HT-29 (cell line): ENCODE measurements around a stretch of chr13.

- RAMPAGE, long total RNA, result no peak
Measured at GRCh38 chr13:21668706-21669082, 2.2 kb upstream of the FGF9 start.

DNA sequence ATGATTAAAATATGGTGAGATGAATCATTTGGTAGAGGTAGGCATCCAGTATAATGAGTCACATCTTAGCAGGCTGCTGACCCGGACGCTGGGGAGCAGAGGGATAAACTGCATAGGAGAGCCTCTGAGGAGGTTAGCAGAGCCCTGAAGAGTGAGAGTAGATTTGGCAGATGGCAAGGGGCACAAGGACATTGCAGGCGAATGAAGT is 293.8 kb downstream of the FGF9 start:
- RAMPAGE, long total RNA, result no peak

DNA sequence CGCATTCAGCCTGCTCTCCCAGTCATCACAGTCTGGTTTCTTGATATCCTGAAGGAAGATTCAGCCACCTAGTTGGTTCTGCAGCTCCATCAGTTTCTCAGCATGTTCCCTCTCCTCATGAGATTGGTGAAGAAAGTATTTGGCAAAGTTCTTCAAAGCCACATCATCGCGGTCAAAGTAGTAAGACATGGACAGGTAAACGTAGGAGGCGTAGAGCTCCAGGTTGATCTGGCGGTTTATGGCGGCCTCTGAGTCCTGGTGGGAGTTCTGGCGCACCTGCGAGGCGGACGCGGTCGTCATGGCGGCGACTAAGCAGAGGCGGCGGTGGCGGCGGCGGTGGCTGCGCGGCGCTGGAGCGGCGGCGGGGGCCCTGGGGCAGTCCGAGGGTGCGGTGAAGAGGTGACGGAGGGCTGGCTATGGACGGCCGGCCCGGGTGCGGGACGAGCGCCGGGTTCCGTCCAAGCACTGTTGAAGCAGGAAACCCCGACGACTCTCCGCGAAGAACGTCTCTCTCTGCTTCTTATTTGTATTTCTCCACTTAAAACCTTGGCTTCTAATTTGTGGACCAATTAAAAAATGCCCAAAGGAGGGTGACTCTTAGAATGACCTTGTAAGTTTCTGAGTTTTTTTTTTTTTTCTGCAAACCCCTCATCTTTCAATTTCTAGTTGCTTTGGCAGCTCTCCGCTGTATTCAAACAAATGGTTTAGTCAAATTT is 484.3 kb upstream of the SGCG start:
- RAMPAGE, long total RNA, result no peak

GRCh38 chr13:22837929-22838335 is 342.8 kb upstream of the SGCG start:
- RAMPAGE, long total RNA, result no peak

DNA sequence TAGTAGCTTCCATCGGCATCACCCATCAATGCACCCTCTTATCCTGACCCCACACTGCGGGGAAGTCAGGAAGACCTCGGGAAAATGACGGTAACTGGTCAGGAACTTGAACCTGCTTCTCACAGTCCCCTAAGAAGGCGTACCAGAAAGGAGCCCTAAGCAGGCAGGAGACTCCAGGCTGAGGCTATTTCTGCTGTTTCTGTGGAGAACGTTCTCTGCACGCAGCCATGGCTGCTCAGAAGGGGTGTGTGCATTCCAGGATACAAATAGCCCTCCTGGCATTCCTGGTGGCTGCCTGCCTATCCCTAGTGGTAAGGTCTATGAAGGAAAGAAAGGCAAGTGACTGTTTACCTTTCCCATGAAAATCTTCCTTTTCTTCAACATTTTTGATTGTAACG is 2.5 kb downstream of the SGCG start:
- RAMPAGE, long total RNA, result no peak

DNA sequence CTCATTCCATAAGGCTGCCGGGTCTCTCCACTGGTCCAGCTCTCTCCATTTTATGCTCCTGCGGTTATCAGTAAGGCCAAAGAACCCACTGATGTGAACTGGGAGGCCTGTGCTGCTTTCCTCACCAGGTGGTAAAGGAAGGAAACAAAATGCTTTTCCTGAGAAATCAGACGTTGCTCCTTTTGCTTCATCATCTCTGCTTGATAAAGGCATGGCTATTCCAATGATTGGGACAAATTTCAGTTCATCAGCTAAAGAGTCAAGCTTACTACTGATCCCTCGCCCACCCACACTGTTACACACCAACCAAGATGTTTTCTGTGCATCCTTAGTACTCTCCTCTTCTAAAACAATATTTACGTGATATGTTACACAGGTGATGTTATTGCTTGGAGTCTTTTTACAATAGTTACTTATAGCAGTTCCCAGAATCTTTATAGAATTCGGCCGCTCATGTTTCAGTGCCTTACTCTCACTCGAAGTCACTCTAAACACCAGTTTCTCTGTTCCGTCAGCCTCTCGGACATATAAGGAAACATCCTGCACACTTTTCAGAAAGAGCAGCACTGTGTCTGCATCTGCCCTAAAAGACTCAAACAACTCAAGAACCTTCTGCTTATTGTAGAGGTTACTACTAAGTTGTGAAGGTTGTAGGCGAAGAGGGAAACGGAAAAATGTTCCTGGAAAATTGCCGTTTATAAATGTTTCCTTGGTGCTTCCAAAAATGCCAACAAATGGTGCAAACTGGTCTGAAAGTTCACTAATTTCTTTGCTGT is 78.2 kb downstream of the SACS start:
- RAMPAGE, long total RNA, result no peak

DNA sequence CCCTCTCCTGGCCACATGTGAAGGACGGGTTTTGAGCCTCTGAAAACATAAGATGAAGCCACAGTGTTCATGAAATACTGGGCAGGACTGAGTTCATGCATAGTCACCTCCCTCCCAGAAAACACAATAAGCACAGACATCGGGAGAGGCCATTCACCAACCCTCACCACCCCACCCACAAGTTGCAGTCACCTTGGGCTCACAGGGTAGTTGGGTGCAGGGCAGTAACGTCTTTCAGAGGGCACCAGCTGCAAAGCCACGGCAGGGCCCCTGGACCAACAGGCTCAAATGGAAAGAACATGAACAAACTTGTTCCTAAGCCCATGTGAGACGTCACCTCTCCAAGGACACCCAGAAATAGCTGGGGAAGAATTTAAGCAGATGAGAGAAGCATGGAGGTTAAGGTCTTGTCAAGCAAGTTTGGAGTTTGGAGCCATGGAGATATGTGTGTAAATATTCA is 40.6 kb downstream of the SACS start:
- RAMPAGE, long total RNA, result no peak

DNA sequence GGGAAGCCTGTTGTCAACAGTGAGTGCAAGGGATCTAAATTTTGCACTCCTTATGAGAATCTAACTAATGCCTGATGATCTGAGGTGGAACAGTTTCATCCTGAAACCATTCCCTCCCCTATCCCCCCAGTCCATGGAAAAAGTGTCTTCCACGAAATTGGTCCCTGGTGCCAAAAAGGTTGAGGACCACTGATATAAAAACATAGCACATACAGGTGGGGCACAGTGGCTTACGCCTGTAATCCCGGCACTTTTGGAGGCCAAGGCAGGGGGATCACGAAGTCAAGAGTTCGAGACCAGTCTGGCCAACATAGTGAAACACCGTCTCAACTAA is 62.9 kb upstream of the TNFRSF19 start:
- RAMPAGE, long total RNA, result no peak

DNA sequence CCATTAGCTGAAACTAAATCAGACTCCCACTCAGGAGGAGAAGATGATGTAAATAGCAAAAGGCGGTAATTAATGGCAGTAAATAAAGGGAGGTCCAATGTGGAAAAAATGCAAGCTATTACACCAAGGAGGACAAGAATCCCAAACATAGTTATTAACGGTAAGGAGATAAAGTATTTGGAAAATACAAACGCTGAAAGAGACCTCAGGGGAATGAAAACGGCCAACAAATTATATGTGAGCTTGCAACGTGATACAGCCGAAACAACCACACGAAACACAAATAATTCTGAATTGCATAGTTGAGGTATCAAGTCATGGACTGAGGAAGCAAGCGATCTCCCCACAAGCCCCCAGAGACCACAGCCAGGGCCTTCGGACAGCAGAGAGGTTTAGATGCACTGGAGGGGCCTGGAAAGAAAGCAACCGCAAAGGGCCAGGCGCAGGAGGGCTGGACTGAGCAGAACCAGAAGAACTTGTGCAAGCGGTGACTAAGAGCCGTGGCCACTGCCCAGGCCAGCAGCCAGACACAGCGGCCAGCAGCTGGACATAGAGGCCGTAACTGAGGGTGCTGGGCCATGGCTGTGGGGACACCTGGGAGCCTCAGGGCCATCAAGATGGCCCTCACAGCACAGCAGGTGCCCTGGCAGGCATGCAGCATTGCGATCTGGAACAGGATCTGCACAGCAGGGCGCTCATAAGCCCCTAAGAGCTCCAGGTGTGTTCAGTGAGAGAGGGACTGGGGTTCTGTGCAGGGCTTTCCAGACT is 131.4 kb downstream of the TNFRSF19 start:
- RAMPAGE, long total RNA, result no peak

DNA sequence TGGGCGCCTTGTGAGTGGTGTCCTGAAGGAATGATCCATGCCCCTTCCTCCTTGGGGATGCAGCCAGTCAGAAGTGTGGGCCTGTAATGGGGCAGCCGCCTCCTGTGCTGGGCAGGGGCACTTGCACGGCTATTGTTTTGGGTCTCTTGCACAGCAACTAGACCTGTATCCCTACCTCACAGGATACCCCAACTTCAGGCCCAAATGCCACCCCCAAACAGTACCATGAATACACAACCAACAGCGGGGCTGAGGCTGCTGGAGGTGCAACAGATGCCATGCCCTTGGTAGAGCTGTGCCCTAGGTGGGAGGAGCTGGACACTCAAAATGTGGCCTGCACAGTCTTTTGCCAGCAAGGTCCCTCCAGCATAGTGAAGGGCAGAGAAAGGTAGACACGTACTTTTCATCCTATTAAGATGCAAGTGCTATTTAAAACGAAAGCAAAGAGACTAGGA is 126.6 kb downstream of the MIPEP start:
- RAMPAGE, long total RNA, result no peak

- RAMPAGE, long total RNA, result no peak
Measured at GRCh38 chr13:23794502-23795159, 94.6 kb downstream of the MIPEP start.

DNA sequence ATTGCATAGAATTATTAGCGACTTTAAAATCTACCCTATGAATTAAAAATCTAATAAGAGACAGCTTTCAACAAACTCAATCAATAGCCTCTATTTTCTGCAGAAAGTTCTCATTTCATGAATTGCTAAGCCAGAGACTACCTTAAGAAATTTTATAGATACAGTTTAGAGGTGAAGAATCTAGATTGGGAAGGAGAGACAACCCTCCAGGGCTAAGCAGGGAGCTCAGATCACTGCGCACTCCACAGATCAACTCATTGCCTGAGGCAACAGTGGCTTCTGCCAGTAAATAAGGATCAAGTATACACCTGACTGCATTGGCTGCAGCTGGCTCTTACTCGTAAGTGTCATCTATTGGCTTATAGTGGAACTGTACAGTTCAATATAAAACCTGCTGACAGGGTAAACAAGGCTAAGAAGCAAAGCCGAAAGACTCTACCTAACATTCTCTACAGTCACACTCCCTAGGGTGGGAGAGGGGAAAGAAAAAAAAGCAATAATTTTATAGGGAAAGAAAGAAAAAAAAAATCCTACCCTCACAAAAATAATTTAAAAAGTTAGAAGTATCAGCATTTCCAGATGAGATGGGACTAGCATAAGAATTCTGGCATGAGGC is 26.1 kb upstream of the MIPEP start:
- RAMPAGE, long total RNA, result no peak

DNA sequence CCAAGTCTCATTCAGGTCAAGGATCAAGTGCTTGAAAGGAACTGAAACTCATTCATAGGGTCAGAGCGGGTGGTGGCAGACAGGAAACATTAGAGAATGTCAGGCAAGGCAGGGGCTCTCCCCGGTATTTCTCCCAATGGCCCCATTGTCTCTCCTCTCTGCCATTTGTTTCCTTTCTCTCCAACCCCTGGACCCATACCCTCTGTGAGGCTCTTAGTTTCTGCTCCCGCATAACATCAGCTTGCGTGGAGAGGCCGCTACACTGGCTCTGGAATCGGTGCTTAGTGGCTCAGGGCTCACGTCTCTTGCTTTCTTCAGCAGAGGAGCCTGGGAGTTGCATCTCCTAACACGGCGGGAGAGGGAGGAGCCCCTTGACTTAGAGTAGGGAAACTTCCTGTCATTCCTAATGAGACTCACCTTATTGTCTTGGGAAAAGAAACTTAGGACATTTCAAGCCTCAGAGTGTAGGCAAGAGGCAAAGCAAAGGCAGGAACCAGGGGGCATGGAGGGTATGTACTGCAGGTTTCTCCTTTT is 35.5 kb upstream of the SPATA13 start:
- RAMPAGE, long total RNA, result no peak

DNA sequence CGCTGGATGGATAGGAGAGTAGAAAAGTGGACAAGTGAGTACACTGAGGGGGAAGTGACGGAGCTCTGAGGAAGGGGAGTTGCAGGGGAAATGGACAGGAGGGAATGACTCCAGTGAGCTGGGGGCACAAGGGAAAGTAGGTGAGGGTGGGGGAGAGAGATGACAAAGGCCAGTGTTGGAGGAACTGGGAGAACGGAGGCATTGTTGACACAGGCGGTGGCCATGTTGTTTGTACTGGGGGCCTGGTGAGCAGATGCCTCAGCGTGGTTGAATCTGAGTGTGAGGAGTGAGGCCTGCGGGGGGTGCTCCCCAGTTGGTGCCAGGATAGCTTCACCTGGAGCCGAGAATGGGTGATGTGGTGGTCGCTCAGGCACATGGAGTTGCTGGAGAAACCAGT is 32.6 kb downstream of the SPATA13 start:
- RAMPAGE, long total RNA, result no peak

DNA sequence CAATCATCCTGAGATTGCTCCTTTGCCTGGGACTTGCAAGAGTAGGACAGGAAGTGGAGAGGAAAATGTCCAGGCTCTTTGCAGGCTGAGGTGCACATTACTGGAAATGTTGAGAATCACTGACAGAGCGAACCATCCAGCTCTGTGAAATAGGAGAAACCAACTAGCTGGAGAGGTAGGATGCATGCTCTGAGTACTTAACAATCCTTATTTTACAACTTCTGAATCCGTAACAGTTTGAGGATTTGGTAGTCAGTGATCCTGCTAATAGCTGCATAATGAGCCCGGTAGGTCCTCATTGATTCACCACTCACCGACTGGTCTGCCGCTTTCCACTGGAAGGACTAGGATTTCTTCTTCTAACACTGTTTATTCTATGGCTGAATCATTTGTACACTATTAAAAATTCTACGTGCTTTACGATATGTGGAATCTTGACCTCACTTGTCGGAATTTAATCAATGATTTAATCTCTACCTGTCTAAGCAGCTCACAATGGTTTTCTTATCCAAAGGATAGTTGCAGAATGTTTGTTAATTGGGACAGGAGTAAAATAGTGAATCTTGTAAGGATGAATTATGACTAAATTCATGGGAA is 33.9 kb downstream of the SPATA13 start:
- RAMPAGE, long total RNA, result no peak

- RAMPAGE, long total RNA, result no peak
Measured at GRCh38 chr13:24253616-24254100, 55.7 kb upstream of the C1QTNF9 start.

DNA sequence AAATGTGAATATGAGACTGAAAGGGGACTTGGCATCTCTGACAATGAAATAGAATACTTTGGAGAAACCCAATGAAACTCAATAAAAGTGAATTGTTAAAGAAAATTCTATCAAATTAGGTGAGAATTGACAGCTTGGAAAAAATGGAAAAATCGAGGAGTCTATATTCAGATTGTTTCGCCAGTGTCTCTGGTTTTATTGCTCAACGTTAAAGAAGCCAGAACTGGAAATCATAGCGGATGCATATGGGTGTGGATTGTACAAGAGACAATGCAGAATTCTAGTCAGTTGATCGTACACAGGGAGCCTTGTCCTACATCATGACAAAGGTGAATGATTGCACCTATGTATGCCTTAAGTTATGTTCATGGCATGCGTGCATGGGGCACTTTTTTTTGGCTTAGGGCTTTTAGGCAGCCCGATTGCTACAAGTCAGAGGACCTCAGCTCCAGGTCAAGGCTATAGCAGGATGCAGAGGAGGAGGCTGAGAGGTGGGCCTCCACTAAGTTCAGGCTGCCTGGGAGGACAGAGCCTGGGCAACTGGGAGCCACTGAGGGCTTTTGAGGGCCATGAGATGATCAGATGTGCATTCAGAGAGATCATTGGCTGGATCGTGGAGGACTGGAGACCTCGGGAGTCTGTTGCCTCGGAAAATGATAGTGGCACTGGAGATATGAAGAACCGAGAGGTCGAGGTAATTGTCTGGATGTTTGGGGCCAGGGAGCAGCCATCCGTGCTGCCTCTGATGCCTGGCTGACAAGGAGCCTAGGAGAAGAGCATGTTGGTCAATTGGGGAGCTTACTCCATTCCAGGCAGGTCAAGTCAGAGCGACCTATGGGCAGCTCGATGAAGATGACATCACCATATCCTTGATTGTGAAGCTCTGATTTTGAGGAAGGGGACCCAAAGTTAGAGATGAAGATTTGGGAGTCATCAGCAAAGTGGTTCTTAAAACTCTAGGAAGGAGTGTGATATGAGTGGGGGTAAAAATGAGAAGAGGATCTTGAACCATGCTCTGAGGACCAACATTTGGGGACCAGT is 48.5 kb upstream of the C1QTNF9 start:
- RAMPAGE, long total RNA, result no peak

DNA sequence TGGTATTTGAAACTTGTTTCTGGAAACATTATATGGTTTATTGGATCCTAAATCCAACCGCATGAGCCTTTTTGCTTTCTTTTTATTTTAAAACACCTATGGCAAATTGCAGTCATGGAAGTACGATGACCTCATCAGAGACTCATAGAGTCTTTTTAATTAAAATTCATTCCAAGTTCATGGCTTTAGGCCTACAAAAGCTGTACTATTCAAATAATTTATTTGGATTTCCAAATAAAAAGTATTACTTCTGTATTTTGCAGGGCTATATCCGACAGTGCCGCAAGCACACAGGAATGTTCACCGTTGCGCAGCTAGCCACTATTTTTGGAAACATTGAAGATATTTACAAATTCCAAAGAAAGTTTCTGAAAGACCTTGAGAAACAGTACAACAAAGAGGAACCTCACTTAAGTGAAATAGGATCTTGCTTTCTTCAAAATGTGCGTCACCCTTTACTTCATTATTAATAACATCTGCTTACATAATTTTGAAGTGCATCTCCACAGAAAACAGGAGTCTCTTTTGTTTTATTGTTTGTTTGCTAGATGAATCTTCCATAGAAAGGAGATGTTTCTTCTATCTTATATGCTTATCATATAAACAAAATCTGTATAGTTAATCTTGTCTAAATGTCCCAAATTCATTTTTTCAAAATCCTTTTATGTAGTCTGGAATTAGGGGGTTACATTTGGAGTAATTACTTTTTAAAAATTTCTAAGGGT is 20.5 kb upstream of the C1QTNF9 start:
- RAMPAGE, long total RNA, result no peak

DNA sequence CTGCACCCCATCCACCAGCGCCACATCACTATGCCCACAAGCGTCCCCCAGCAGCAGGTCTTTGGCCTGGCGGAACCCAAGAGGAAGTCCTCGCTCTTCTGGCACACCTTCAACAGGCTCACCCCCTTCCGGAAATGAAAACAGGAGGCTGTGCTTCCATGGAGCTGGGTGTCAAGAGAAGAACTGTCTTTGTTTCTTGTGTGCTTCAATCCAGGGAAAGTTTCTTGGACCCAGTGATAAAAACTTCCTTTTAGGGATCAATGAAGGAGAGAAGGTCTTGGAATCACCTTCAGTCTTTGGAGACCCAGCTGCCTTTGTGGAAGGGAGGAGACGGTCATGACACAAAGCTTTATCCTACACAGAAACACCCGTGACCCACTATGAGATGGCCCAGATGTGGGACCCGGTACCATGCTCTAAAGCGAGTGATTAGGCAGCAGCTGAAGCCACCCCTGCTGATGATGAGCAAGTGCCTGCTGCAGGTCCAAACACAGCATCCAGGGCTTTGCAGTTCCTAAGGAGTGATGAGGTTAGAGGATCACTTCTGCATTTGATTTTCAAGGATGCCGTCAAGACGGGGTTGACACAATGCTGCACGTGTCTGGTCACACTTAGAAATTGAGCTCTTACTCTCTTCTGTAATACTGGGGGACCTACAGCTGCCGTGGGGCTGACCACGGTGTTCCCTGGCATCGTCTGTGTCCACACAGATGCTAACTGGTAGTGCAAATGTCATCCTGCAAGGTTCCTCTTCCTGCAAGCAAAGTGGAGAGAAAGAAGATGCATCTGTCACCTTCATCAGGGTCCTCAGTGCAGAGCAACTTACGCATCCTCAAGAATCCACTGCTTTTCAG is 6.5 kb upstream of the C1QTNF9 start:
- RAMPAGE, long total RNA, result no peak

GRCh38 chr13:24627066-24627570 is 53.1 kb upstream of the ATP12A start:
- RAMPAGE, long total RNA, result no peak